Foreskin fibroblast (primary cell): ENCODE results near the genes SNAP23, UBR1, EPB42, PPIP5K1 and CATSPER2.

DNA sequence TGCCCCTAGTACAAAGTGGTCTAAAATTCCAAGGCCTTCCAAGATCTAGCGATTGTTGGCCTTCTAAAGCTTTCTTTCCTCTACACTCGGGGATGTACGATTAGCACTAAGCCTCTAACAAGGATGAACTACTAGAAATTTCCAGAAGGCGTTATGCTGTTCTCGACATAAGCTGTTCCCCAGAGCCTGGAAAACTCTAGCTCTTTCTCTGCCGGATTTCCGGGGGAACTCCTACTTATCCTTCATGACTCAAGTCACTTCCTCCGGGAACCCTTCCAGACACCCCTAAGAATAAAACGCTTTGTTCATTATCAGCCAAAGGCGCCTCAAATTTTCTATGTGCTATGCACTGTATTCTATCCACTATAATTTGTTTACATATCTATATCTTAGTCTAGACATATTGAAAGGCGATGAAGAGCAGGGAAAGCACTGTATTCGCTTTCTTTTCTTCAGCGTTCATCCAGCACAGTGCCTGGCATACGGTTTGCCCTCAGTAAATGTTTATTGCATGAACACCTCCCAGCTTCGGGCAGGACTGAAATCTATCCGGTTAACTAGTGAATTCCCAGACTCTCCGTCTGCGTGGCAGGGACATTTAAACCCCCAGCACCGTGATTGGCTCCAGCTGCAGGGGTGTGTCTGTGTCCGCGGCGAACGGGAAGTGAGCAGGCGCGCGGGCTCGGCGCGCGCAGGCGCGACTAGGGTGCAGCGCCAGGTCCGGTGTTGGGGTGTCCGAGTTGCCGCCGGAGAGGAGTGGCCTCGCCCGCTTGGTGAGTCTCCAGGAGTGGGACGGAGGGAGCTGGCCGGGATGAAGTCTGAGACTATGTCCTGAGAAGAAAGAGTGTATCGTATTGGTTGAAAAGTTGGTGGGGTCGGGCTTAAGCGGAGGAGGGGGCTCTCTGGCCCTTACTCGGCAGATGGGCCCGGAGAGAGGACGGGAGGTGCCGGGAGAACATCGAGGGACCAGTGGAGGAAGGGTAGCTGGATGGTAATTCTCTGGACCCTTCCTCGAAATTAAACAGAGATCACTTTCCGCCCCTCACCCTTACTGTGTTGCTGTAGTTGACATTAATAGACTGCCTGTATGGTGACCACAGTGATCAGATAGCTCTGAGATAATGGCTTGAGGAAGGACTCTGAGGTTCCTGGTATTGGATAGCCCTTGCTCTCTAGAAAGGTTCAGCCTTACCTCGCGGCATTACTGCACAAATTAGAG, at the start of gene SNAP23:
Gene SNAP23, plus strand, starts transcription at position 694 of the 1,219 bp plus-strand sequence.
- RRBS = under 1% methylated on average over 7 of the region's 53 CpGs

DNA sequence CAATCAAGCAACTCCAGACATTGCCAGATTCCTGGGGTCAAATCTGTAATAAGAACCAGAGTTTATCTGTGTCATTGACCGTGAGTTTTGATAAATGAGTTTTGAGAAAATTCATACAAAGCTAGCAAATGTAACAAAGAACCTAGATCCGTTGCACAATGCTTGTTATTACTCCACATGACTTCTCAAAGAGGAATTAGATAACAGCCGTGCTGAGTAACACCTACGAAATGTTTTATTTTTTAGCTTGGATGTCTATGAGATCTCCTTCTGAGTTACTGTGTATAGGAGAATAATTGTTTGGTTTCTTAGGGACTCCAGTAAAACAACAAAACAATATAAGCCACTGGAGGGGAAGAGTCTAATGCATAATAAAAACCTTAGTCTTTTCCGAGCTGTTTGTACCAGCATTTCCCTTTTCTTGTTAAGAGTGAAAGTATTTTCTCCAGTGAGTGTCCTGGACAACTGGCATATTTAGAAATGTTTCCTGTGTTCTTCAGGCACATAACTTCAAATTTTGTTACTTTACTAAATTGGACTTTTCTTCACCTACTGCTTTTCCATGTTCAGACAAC, 15.6 kb downstream of the SNAP23 start:
- RRBS = no CpG with 5 or more reads among the region's 5 CpGs

- RRBS = no CpG with 5 or more reads among the region's 44 CpGs
Measured at GRCh38 chr15:42547727-42548678, 590 bp downstream of the LRRC57 start.

DNA sequence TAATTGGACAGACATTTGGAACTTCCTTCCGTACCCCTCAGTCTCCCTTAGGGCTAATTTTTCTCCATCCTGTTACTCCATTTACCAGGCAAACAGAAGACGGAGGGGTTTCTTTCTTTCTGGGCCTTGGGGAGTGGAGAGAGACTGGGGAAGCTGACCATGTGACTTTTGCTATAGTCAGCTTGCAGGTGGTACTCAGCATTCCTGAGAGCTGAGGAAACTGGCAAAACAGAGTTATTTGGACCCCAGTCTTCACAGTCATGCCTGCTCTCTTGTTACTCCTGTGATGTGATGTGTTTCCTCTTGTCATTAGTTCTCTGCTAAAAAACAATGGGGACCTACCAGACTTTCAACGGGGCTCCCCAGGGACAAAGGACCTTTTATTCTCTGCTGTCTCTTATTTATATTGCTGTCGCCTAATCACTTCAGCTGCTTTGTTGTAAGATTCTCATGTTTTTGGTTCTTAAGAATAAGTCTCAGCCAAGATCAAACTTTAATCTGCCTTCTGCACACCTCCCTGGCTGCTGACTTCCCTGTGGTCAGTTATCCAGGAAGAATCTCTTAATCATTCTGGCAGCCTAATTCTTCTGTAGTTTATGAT, 8.7 kb downstream of the STARD9 start:
- RRBS = no CpG with 5 or more reads among the region's 4 CpGs

DNA sequence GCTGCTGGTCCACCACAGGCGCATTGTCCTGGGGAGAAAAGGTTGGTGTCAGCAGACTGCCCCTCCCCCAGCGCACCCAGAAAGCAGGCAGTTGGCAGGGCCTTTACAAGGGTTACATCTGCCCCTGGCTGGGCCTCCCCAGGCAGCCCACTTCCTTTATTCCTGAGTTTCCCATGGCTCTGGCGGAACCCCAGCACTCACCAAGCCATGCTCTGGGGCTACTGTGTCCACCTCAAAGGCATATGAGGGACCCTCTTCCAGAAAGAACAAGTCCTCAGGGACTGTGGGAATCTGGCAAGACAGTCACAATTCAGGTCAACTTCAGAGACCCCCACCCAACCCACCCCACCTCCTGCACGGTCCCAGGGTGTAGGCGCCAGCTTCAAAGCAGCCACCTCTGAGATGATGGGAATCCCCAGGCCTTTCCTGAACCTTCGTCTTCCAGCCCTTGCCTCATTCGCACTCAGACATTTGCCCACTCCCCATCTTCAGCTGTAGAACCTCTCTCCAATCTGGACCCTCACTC, 7.3 kb downstream of the CDAN1 start:
- RRBS = no CpG with 5 or more reads among the region's 7 CpGs

DNA sequence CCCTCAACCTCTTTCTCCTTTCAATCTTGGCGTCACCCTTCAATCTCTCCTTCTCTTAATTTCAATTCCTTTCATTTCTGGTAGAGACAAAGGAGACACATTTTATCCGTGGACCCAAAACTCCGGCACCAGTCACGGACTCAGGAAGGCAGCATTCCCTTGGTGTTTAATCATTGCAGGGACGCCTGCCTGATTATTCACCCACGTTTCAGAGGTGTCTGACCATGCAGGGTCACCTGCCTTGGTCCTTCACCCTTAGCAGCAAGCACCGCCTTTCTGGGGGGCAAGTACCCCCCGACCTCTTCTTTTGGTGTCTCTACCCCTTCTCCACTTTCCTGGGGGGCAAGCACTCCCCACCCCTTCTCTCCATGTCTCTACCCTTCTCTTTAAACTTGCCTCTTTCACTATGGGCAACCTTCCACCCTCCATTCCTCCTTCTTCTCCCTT, 35.2 kb downstream of the TTBK2 start:
- RRBS = no CpG with 5 or more reads among the region's 8 CpGs

DNA sequence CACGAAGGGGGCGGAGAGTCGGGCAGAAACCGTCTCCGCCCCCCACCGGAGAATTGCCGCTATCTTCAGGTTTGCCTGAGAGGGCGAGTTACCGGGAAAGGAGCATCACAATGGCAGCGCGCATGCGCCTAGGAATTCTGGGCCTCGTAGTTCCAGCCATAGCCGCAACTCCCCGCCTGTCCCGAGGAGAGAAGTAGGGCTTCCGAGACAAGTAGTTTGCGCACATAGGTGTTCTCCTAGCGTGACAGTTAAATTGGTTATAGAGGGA, 296 bp upstream of the TTBK2 start:
- RRBS = no CpG with 5 or more reads among the region's 19 CpGs

DNA sequence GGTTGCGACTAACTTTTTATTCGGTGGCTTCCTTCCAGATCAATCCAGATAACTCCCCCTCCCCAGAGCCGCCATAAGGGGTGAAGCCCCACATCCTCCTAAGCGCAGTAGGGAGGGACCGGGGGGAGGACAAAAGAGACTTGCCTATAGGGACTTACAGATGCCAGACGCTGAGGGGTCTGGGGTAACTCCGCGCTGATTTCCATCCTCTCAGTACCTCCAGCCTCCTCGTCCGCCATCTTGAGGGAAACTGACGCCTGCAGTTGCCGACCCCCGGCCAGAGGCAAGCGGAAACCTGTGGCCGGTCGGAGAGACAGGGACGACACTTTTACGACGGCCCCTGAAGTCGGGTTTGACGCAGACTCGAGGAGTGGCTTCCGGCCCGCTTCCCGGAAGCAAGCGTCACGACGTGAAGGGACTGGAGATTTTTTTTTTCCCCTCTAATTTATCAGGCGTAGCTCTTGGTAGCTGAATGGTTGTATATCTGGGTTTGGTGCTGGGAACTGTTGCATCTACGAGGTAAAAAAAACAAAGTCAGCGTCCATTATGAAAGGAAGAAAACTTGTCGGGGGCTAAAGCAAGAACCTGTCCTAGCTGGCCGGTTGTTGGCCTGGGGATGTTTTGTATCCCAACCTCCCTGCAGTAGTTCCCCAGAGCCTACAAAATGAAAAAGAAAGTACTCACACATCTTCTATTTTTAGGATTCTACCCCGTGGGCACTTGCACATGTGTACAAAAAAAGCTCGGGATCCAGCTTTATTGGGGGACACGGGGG, at the start of gene UBR1:
Gene UBR1, minus strand, starts transcription at position 255 of the 775 bp plus-strand sequence.
- RRBS = 1% methylated on average over 9 of the region's 36 CpGs

- RRBS = no CpG with 5 or more reads among the region's 8 CpGs
Measured at GRCh38 chr15:43220686-43221299, at the start of gene EPB42. Gene EPB42, minus strand, starts transcription at chr15:43221018.

DNA sequence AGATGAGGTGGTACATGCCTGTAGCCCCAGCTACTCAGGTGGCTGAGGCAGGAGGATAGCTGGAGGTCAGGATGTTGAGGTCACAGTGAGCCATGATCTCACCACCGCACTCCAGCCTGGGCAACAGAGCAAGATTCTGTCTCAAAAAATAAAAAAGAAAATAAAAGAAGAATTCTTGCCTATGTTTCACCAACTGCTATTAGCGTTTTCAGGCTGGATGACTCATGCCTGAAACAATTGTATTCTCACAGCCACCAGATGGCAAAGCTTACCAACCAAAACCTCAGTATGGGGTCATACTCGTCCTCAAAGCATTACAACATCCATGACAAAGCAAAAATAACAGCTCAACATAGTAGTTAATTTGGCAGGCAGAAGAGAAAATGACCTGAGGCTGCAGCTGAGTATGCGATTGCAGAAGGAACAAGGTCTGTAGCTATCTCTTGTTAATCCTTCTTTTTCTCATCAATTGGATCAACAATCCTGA, 52.2 kb downstream of the TP53BP1 start:
- RRBS = no CpG with 5 or more reads among the region's 4 CpGs

DNA sequence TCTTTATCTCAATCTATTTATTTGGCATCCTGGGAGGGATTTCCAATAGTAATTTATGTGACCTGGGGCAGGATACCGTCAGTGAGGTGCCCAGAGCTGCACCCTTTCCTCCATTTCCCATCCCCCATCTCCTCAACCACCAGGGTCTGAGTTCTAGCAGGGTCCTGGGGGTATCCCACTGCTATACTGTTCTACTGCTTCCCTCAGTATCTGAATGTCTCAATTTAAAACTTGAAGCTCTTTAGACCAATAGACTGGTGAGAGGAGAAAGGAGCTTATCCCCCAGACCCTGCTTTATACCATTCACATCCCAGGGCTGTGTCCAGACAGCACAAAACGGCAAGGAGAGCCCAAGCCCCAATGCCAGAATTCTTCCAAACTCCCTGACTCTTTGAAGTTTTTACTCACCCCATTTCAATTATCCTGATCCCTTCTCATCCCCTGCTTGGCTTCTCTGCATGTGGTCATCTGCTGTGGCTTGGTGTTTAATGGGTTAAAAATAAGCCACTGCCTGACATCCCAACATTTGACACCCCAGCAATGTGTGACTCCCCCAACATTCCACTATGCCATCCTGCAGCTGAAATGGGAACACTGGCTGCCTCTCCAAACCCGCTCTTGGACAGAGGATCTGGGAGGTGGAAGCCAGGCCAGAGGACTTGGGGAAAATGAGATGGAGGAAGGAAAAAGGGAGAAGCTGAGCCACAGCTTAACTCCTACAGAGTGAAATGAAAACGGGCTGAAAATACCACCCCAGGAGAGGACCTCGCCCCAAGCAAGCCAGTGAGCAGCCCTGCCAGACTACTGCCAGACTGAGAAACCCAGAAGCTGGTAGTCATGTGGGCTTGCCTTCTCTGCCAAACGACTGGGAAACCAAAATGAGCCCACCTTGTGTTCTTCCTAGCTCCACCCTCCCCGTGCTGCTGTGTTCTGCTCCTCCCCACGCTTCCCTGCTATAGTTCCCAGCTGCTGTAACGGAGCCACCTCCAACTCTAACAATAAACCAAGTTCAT, 13.5 kb downstream of the MAP1A start:
- RRBS = no CpG with 5 or more reads among the region's 9 CpGs

GRCh38 chr15:43589962-43590463, at the start of gene PPIP5K1:
Gene PPIP5K1, minus strand, starts transcription at chr15:43590208.
- RRBS = no CpG with 5 or more reads among the region's 41 CpGs

- RRBS = no CpG with 5 or more reads among the region's 10 CpGs
Measured at GRCh38 chr15:43596175-43596905, 2.5 kb downstream of the CKMT1B start.

DNA sequence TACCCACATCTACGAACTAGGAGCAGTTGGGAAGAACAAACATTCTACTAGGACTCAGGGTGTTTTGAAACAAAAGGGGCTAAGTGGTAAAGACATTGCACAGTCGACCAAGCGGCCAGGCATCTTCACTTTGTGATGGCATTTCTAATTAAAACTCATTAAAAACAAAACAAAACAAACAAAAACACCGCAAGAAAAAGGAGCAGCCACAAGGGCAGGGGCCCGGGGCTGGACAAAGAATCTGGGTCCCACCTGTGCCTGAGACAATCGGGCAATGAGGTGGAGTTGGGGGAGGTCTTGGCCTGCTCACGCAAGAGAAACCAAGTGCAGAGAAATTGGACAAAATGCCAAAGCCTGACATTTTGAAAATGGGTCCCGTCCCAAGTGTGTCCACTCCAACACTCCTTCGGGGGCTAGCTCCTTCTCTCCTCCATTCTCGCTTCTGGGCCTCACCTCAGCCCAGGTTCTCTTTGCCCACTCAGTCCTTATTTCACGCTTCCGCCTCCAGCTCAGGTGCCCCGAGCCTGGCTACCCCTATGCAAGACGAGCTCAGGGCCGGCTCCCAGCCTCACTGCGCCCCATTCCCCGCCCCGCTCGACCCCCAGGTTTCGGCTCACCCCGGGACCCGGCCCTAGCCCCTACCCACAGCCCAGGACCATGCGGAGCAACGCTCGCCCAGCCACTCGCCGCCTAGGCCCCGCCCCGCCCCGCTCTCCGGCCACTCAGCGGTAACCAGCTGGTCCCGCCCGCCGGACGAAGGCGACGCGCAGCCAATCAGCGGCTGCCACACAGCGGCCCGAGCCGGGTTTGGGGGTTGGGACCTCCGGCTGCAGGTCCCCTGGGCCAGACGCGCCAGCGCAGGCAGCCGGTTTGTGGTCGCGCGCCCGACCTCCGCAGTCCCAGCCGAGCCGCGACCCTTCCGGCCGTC, at the start of gene CATSPER2:
Gene CATSPER2, minus strand, starts transcription at position 669 of the 928 bp plus-strand sequence.
- RRBS = 81% methylated on average over 22 of the region's 58 CpGs

DNA sequence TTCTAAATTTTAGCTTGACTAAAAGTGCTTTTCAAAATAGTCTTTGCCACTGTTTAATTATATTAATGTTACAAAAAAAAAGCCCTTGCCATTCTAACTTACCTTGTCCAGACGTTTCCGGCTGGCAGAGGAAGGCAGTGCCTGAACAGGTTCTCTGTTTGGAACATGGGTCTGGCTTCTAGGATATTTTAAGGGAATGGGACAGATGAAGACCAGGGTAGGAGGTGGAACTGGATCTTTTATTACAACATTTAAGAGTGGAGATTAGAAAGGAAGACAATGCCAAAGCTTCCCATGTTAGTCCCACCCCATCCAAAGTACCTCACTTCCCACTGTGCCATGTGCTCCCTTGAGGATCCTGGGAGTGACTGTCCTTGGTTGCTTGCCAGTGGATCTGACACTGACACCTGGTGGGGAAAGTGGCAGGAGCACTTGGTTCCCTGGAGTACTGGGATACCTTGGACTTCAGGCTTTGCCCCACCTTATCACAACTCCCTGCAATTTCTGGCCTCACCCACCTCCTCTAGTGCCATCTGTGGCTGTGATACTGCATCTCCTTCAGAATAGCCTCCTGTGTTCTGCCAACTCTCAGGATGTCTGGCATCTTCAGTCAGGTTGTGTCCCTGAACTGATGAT, 1.4 kb downstream of the ELL3 start:
- RRBS = no CpG with 5 or more reads among the region's 2 CpGs

DNA sequence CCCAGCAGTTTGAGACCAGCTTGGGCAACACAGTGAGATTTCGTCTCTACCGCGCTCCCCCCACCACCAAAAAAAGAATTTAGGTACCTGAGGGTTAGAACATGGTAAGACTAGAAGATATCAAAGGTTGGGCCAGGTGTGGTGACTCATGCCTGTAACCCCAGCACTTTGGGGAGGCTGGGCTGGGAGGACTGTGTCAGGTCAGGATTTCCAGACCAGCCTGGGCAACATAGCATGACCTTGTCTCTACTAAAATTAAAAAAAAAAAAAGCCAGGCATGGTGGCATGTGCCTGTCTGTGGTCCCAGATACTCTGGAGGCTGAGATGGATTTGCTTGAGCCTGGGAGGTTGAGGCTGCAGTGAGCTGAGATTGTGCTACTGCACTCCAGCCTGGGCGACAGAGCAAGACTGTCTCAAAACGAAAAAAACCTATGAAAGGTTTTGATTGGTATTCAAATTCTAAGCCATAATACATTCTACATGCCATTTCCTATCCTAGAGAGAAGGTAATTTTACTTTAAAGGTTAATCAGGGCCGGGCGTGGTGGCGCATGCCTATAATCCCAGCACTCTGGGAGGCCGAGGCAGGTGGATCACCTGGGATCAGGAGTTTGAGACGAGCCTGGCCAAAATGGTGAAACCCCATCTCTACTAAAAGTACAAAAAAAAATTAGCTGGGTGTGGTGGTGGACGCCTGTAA, 2.7 kb downstream of the HYPK start:
- RRBS = no CpG with 5 or more reads among the region's 11 CpGs

GRCh38 chr15:44662294-44662998, 1.0 kb downstream of the SPG11 start:
- RRBS = no CpG with 5 or more reads among the region's 14 CpGs

GRCh38 chr15:44726016-44726987, 10.0 kb upstream of the TRIM69 start:
- RRBS = no CpG with 5 or more reads among the region's 16 CpGs

DNA sequence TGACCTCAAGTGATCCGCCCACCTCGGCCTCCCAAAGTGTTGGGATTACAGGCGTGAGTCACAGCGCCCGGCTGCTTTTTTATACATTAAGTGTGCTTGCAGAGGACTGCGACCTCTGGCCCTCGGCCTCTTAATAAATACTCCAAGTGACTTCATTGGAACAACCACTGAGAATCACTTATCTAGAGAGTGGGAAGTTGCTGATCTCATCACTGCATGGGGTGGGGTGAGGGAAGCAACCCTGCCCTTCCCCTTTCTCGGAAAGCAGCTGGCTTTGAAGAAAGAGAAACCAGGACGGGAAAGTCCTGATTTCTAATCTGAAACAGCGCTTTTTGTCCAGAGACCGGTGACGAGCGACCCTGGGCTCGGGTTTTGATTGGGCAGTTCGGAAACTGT, 7.8 kb upstream of the TRIM69 start:
- RRBS = 3% methylated on average over 4 of the region's 15 CpGs

GRCh38 chr15:45023930-45024390, 965 bp downstream of the SORD start:
- RRBS = no CpG with 5 or more reads among the region's 2 CpGs